AG04449 (cell line): Measurements from ENCODE around the gene ZNF592.

DNA sequence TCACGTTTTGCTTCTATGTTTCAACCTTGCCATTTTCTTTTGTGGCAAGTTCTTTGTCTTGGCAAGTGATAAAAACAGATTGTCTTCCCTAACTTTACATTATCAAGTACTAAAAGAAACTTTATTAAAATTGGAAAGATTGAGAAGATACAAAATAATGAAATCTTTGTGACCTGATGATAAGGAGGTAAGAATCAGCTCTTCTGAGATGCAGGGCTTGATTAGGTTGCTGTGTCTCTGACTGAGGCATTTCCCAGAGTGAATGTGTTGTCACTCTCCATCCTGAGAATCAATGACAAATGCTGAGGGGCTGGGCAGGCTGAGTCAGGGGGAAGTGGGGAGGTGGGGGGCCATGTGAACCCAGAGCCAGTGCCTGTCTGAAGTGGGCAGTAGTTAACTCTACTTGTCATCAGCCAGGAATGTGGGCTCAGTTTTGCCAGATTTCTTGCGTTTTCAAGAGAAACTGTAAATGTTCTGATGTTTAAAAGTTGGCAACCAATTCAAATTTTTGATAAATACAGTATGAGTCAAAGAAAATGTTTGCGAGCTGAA, 3.0 kb upstream of the BNC1 start:
- RRBS, result no CpG with 5 or more reads among the region's 3 CpGs

DNA sequence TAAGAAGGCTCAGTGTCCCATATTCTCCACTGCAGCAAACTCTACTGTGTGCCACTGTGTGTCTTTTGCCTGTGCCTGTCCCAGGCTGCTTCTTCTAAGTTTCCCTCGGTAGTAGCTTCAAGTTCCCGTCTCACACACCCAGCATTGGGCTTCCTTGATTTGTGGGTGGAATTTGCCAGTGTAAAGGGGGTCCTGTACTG, 48.9 kb upstream of the ADAMTSL3 start:
- RRBS, result no CpG with 5 or more reads among the region's 2 CpGs

GRCh38 chr15:83694052-83694401, 40.1 kb downstream of the ADAMTSL3 start:
- RRBS, result no CpG with 5 or more reads among the region's 9 CpGs

GRCh38 chr15:84534923-84535324, 65.9 kb upstream of the ZSCAN2 start:
- RRBS, result no CpG with 5 or more reads among the region's 3 CpGs

GRCh38 chr15:84600217-84600686, 557 bp upstream of the ZSCAN2 start:
- RRBS, result 1% methylated on average over 8 of the region's 20 CpGs

DNA sequence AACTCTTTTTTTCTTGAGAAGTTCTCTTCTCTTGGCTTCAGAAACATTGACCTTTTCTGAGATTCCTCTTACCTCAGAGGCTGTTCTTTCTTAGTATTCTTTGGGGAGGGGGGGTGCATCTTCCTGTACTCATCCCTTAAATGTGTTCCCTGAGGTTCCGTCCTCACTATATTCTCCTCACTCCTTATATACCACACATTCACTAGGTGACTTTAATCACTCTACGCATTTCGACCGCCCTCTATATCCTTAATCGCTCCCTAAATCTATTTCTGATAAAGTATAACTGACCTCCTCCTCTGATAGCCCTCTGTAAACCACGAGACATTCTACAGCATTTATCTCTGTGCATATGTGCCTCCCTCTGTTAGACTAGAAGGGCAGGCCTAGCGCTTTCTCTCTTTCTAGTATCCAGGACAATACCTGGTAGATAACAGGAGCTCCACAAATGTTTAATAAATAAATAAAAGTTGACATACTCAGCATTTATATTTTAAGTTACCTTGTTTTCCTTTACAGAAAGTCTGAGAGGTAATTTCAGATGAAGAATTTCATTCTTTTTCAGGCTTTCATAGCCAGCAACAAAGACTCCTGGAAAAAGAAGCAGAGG, 1.8 kb downstream of the WDR73 start:
- RRBS, result no CpG with 5 or more reads among the region's 7 CpGs

- RRBS, result 1% methylated on average over 52 of the region's 92 CpGs
These were observed at the start of gene ZNF592 for GRCh38 chr15:84748499-84749154. Gene ZNF592, plus strand, starts transcription at chr15:84748592.

DNA sequence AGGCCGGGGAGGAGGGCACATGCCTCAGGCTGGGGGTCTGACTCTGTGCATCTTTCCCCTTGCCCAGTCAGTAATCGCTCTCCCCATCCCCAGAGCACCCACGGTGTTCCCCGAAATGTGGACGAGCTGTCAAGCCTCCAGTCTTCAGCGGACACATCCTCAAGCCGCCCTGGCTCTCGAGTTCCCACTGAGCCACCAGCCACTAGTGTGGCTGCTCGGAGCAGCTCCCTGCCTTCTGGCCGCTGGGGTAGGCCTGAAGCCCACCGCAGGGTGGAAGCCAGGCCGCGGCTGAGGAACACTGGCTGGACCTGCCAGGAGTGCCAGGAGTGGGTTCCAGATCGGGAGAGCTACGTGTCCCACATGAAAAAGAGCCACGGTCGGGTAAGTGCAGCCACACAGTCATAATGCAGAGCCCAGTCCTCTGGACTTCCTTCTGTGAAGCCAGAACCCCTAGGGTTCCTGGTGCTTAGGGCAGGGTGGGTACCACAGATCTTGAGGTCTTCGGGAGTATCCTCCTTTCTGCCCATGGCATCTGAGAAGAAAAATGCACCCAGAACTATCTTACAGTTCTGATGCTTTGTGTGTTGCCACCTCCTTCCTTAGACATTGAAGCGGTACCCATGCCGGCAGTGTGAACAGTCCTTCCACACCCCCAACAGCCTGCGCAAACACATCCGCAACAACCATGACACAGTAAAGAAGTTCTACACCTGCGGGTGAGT, 18.5 kb upstream of the ALPK3 start:
- RRBS, result no CpG with 5 or more reads among the region's 23 CpGs

DNA sequence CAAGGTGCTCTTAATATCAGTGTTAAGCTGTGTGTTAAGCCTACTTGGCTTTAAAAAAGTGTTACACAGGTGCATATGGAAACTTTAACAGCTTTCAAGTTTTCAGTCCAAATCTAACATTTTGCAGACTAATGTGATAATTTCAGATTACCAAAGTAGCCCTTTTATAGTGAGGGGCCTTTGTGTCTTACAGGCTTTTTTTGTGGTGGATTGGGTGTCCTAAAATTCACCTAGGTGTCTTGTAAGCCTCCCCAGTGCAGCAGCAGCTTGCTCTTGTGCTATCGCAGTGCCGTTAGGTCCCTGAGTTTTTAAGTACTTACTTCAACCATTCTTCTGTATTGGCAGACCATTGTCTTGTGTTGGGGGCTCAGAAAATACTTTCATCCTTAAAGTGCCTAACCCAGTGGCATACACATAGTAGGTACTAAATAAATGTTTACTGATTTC, 2.0 kb downstream of the PDE8A start:
- RRBS, result no CpG with 5 or more reads among the region's 2 CpGs

- RRBS, result no CpG with 5 or more reads among the region's 4 CpGs
These were observed 31.4 kb upstream of the AKAP13 start for GRCh38 chr15:85349034-85349458.

DNA sequence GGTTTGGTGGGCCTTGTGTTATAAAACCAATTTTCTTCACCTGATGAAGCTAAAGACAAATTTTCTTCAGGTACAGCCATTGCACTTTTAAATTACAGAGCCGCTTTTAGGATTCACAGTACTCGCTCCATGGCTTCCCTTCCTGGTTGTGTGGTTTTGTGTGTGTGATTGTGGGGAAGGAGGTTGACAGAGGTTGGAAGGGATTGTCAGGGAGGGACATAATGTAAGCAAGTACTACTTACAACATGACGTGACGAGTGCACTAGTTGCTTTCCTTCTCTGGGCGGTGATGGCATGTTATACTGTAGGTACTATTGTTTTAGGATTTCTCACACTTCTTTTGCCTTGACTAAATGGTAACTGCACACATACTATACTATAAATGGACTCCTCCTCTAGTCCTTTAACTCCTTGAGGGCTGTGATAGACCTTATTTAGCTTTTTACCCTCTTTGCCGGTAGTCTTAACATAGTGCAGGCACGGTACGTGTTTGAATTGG, 2.0 kb downstream of the AKAP13 start:
- RRBS, result no CpG with 5 or more reads among the region's 8 CpGs

- RRBS, result no CpG with 5 or more reads among the region's 12 CpGs
These were observed 9.8 kb downstream of the AKAP13 start for GRCh38 chr15:85389817-85390997.

DNA sequence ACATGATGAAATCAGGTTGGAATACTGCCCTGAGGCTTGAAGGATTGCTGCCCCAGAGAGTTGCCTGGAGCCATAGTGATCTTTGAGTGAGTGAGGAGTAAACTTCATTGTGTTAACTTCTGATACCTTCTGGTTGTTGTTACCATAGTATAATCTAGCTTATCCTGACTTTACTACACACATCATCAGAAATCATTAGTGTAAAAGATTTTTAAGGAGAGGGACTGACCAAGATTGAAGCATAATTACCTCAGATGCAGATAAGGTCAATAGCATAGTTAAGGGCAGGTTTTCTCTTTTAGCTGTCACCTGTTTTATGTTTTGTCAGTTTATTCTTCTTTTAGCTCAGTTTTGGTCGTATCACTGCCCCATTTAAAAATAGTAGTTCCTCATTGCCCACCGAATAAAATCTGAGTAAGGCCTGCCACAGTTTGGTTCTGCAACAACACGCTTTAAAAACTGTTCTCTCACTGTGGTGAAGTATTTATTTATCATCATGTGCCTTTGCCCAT, 23.6 kb downstream of the AKAP13 start:
- RRBS, result no CpG with 5 or more reads among the region's 3 CpGs

GRCh38 chr15:85412667-85413454, 32.5 kb downstream of the AKAP13 start:
- RRBS, result no CpG with 5 or more reads among the region's 10 CpGs

GRCh38 chr15:85527867-85528381, 147.5 kb downstream of the AKAP13 start:
- RRBS, result no CpG with 5 or more reads among the region's 4 CpGs

DNA sequence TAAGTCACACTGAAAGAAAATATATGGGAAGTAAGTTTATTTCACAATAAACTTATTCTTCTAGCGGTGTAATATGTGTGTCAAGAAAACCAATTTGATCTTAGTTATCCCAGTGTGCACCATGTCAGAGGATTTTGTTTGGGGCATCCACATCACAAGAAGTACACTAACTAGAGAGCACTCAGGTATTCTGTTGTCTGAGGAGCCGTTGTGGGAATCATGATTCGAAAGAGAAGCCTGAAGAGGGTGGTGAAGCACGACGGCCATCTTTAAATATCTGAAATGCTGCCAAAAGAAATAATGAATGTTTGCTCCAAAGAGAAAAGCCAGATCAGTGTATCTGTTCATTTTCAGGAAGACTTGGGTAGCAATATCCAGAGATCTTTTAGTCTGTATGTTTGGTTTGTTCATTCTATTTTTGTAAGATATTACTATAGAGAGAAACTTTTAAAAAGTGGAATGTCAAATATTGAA, 180.7 kb downstream of the KLHL25 start:
- RRBS, result no CpG with 5 or more reads among the region's 5 CpGs

DNA sequence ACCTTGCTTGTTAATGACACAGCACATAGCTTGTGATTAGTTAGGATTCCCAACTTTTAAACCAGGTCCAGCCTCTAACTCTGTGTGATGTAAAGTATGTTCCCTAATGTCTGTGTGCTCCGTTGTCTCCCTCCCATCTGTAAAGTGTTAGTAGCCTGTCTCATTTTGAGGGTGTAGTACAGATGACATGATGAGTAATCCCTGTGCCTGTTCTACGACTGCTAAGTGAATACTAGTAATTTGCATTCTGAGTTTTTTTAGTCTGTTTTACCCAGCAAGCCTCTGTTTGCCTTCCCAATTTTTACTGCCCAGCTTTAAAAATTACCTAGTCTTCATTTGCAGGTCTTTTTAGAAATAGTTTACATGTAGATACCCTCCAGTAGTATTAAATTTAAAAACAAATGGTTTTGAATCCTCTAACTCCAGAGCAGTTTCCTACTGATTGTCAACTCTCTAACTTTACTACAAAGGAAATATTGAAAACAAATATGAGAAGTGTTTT, 154.6 kb downstream of the KLHL25 start:
- RRBS, result no CpG with 5 or more reads among the region's 2 CpGs

DNA sequence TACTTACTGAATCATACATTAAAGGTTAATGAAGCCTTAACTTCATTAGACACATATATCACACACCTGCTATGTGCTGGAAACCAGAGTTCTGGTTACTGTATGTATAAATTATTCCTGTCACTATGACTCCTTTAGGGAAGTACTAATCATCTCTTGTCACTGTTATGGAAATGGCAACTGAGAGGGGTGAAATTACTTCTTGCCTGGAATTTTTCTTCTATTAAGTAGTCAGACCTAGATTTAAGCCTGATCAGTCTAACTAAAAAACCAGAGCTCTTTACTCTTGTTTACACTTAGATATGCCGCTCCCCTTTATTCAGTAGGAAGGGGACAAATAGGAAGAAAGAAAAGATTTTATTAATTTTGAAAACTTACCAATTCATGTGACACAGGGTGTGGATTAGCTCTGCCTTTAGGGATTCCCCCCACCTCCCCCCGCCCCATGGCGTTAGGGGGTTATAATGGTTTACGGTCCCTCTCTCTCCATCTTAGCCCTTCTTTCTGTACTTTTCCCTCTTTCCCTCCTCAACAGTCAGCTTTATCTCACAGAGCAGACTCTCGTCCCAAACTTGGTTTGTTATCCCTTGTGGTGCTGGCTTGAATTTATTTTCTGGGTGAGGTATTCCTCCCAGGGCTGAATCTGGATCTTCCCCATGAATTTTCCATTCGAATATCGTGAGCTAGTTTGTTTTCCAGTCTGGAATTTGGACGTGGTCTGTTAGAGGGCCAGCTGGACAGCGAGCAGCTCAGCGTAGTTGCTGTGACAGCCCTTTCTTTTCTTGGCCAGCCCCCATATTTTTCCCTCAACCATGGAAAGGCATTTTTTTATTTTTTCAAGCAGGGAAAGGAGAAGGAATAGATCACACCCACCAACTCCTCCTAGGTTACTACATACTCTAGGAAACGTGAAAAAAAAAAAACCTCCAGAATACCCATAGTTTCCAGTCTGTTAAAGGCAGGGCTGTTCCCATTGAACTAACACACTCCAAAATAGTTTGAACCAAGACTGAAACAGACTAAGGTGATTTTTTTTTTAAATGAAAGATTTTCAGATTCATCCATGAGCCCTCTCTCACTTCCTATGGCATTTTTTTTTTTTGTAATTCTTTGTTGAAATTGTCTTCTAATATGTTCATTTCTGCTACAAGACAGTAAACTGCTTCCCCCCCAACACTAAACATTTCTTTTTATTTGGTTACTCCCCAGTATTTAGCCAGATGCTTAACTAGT, 152.2 kb downstream of the KLHL25 start:
- RRBS, result no CpG with 5 or more reads among the region's 11 CpGs

DNA sequence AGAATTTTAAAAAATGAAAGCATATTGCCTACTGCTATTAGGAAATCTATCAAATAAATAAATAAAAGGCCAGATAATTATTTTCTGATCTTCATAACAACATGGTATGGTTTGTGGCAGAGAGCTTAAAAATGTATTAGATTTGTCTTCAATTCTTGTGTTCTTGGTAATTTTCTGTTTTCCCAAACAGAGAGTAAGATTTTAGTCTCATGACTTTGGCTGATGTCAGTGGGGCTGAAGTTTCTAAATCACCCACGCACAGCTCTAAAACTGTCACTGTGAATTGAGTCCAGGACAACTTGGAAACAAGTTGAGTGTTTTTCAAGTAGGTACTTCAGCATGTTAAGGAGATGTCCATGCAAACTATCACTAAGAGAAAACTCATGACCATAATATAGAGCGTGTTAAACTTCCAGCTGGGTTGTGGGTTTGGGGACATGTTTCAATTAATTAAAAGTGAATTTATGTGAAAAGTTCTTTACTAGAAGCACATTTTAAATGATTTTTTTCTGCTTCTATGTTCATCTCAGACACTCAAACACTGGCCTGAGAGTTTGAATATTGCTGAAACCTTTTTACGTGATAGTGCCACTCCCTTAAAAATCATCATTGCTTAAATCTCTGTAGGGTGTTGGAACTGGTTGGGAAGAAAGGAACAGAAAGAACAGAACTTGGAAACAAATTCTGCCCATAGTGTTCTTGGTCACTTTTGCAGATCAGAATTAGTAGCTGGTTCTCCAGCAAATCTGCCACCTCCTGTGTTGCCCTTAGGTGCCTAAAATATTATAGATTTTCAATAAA, 89.9 kb downstream of the KLHL25 start:
- RRBS, result no CpG with 5 or more reads among the region's 3 CpGs